Peritoneum (tissue), 1 donor: ENCODE results near the gene GYPE.

- PRO-cap, result no peak
These were observed 496.4 kb downstream of the IL15 start for GRCh38 chr4:142132534-142133475.

- PRO-cap, result no peak
These were observed 440.9 kb downstream of the INPP4B start for GRCh38 chr4:142404869-142405899.

DNA sequence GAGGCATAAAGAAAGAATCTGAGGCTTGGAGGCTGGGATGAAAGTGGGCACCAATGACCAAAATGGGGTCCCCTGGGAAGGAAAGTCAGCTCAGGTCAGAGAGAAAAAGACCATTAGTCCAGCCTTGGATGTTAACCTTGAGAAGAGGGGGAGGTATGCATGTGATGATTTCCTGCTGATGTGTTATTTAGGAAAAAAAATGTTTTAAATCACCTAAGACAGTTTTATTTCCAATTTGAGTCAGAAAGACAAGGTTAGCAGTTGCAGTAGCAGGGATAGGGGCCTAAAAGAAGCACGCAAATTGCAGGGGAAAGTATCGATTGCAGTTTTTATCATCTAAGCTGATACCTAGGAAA lies 289.6 kb downstream of the INPP4B start:
- PRO-cap, result no peak

GRCh38 chr4:142559853-142560387 lies 286.2 kb downstream of the INPP4B start:
- PRO-cap, result no peak

DNA sequence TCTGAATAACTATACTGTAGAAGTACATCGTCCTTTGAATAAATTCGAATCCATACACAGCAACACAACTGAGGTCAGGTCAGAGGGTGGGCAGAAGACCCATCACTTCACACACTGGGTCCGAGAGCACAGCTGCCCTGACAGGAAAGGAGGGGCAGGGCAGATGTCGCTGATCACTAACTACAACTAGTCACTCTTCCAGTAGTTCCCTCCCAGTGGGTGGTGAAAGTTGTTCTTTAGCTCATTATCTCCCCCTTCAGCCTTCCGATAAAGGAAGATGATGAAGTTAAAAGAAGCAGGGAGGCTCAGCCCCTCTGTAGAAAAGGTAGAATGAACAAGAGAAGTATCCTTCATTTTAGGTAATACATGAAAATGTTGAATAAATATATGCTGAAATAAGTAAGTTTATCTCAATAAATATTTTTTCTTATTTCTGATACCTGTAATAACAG lies 278.9 kb downstream of the INPP4B start:
- PRO-cap, result no peak

DNA sequence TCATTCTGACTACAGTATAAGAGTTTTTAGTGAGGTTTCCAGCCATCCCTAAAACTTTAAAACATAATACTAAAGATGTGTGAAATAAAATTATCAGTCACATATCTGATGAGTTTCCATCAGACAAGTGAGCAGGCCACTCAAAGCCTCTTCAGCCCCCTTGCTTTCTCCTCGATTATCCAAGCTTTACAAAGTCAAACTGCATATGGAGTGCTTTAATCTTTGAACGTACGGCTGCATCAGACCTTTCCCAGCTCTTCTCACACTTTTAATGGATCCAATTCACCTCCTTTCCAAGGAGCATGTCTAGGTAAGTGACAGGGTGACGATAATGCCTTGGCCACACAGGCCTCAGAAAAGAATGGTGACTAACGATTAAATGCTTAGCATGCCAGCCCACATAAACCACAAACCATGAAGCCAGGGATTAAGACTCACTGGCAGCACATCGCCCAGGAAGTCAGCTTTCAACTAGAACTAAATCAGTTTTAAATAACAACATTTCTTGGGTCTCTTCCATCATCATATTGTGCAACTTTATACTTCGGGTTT lies 28.8 kb downstream of the INPP4B start:
- PRO-cap, result no peak

- PRO-cap, result no peak
These were observed 941 bp downstream of the INPP4B start for GRCh38 chr4:142845087-142845632.

DNA sequence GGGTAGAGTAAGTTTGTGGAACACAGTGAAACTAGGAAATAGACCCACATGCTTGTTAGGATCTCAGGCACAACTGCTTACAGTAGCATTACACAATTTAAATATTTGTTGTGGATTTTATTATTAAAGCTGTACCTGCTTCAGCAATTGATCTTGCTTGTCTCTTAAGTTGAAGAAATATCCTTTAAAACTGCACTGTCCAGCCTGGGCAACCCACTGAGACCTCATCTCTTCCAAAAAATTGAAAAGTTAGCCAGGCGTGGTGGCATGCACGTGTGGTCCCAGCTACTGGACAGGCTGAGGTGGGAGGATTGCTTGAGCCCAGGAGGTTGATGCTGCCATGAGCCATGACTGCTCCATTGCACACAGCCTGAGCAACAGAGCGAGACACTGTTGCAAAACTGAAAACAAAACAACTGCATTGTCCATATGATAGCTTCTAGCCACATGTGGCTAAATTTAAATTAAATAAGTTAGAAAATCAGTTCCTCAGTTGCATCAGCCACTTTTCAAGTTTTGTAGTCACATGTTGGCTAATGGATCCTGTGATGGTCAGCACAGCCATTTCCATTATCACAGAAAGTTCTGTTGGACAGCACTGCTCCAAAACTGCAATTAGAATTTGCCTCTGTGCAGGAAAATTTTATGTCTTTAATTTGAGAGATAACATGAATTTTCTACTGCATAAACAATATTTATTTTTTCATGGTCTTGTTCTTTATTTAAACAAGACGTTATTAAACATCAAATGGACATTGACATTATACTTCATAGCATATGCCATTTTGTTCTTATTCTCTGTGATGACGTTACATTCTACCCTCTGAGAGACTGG lies 67.9 kb downstream of the GAB1 start:
- PRO-cap, result no peak

DNA sequence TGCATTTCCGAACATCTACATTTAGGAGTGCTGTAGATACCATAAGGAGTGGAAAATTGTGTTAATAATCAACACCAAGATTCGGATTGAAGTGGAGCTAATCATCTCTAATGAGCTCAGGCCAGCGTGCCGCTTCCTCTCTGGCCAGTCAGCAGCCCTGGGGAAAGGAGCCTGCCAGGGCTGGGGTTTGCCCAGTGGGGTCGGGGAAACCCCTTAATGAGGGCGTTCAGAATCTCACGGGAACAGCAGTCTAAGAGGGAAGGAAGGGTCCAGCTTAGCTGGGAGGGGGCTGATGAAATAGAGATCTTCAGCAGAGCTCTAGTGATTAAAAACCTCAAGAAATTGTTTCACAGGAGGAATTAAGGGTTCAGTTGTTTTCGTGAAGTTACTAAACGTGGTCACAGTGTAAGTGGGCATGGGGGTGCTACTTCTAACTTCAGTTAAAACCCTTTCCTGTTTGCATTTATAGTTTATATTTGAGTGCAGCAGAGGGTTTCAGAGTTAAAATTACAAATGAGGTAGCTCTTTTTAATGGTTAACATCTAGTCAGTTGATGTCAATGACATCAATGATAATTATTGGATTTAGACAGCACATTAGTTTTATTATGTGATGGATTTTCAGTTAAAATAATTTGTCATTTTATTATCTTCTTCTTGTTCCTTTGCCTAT lies 81.4 kb downstream of the GAB1 start:
- PRO-cap, result no peak

GRCh38 chr4:143512843-143513177 lies 692 bp upstream of the SMARCA5 start:
- PRO-cap, result no peak

GRCh38 chr4:143513178-143513405 lies 410 bp upstream of the SMARCA5 start:
- PRO-cap, result bidirectional peak, plus-strand start at chr4:143513529, minus-strand start at chr4:143513361

DNA sequence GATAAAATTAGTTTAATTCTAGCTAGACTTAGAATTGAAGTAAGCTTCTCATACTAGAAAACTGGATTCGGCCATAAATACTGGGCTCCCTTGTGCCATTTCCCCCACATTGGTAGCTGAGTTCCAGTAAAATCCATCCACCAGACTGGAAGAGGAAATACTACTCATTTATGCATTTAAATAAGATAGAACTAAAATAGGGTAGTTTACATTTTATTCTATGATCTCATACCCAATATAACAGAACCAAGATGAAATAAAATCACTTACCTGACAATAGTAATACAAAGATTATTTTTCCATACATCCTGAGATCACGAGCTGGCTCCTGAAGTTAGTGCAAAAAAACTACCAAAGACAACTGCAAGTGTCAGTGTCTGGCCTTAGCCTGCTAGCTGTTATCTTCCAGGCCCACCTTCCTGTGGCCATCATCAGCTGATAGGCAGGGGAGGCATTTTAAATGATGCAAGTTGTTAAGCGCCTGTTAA lies at the start of gene GYPE:
Gene GYPE, minus strand, starts transcription at position 359 of the 488 bp plus-strand sequence.
- PRO-cap, result no peak

DNA sequence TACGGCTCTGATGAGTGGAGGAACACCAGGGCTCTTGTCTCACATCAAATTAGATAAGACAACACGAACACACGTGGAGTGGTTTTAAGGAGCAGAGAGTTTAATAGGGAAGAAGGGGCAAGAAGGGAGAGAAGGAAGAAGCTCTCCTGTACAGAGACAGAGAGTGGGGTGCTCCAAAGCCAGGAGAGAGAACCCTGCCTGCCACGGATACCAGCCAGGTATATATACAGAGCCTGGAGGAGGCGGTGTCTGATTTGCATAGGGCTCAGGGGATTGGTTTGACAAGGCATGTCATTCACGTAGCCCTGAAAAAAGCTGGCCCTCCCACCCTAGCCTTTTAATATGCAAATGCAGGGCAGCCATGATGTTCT lies 198.9 kb upstream of the GYPA start:
- PRO-cap, result no peak

- PRO-cap, result no peak
These were observed 62.5 kb upstream of the HHIP start for GRCh38 chr4:144583521-144583875.

GRCh38 chr4:145487563-145487992 lies 5.9 kb downstream of the SMAD1 start:
- PRO-cap, result no peak

GRCh38 chr4:145514442-145514905 lies 32.8 kb downstream of the SMAD1 start:
- PRO-cap, result no peak

DNA sequence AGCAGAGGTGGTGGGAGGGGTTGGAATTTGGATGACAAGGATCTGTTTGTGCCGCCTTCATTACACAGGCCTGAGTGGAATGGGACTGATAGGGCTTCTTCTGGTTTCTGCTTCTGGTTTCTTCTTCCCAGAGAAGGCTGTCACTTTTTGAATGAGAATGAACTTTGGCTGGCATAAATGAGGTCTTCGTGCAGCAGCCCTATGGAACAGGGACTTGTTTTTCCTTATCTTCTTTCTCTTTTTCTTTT lies 55.5 kb downstream of the C4orf51 start:
- PRO-cap, result no peak

DNA sequence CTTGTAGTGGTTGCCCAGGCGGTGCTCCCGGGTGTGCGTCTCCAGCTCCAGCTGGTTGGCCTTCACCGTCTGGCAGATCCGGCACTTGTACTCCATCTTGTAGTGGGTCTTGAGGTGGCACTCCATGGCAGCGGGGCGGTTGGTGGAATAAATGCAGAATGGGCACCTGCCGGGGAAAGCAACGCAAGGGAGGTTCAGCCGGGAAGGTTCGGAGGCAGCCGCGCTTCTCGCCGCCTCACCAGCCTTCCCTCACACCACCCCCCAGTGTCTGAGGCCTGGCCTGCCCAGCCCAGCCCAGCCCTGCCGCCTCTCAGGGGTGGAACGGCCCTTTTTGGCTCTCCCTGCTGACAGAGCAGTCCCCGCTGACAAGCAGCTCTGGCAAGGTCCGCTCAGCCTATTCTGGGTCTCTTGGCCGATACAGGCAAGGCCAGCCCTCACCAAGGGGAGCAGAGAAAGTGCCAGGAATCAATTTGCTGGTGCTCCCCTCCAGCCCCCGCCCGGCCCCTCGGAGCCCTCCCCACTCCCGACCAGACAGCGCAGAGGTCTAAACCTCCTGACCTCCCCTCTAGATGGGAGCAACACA lies 81.6 kb downstream of the C4orf51 start:
- PRO-cap, result no peak

- PRO-cap, result no peak
These were observed 102.7 kb downstream of the C4orf51 start for GRCh38 chr4:145782553-145783100.

- PRO-cap, result no peak
These were observed 56.6 kb downstream of the ZNF827 start for GRCh38 chr4:145881961-145882508.